ENCODE measurements around a stretch of chr14.

DNA sequence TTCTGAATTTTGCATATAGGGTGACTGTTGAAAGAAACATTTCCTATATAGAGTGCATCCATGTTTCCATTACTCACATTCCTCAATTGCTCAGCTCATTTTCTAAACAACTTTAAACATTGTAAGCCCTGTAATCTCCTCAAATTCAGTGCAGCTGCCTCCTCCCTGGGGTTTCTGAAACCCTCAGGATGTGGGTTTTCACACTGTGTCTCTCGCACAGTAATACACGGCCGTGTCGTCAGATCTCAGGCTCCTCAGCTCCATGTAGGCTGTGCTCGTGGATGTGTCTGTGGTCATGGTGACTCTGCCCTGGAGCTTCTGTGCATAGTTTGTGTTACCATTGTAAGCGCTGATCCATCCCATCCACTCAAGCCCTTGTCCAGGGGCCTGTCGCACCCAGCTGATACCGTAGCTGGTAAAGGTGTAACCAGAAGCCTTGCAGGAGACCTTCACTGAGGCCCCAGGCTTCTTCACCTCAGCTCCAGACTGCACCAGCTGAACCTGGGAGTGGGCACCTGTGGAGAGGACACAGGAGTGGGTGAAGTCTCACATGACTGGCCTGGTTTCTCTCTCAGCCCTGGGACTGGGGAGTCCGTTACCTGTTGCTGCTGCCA lies 658.4 kb downstream of the TMEM121 start:
- PRO-cap = no peak